HepG2 (cell line): ENCODE data around the gene PTGFRN.

DNA sequence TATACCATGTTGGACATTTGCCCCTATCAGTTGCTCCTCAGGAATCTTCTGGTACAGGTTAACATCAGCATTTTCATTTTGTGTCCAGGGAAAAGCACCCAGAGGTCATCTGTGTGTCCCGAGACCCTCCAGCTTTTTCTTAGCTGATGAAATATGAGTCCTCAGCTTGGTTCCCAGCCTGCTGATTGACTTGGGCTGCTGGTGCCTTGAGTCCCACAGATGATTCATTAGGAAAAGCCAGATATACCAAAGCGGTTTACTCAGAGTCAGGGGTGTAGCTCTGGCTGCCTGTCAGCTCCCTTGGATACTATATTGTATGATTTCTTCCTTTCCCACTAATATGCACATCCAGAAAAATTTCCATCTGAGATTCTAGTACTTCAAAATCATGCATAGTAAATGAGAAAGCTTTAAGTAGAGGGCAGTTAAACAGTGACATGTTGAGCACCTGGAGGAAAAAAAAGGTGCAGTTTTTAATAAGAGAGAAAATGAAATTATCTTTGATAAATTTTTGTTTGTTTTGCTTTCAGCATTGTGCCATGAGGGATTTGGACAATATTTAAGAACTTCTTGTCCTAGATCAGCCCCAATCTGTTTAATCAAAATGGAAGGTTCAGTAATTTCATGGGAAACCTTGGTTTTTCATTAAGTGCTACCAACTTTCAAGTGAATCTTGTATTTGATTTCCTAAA is 43.5 kb upstream of the MAB21L3 start:
- RRBS, 2 experiments, result no CpG with 5 or more reads among the region's 2 CpGs
CAGE:
- cytosol, long polyA minus RNA, result no peak
- cytosol, long polyA plus RNA, result no peak
- long polyA plus RNA, result no peak
- nucleus, long polyA minus RNA, result no peak
- nucleus, long polyA plus RNA, result no peak

- RRBS, 2 experiments, result 74 to 78% methylated on average over 8 of the region's 36 CpGs
CAGE:
- cytosol, long polyA minus RNA, result no peak
- cytosol, long polyA plus RNA, result no peak
- long polyA plus RNA, result no peak
- nucleus, long polyA minus RNA, result no peak
- nucleus, long polyA plus RNA, result no peak
Measured at GRCh38 chr1:116167625-116168295, 56.6 kb downstream of the MAB21L3 start.

DNA sequence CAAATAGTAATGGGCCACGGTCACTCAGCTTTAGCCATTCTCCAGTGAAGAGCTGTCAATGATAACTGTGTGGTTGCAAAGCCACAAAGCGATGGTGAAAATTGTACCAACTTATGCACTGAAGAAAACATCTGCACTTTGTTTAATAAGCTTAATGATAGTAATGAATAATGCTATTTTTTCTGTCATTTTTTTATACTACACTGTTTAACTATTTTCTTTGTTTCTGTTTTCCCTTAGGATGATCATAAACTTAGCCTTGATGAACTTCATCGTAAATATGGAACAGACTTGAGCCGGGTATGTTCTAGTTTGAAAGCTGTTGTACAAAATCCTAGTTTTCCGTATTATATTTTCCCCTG is 11.5 kb downstream of the ATP1A1 start:
- RRBS, 2 experiments, result no CpG with 5 or more reads among the region's 5 CpGs
CAGE:
- cytosol, long polyA minus RNA, result no peak
- cytosol, long polyA plus RNA, result no peak
- long polyA plus RNA, result no peak
- nucleus, long polyA minus RNA, result start-site peak on the plus strand centred at position 298 of the sequence, 109 bp wide, 9 reads
- nucleus, long polyA plus RNA, result no peak

DNA sequence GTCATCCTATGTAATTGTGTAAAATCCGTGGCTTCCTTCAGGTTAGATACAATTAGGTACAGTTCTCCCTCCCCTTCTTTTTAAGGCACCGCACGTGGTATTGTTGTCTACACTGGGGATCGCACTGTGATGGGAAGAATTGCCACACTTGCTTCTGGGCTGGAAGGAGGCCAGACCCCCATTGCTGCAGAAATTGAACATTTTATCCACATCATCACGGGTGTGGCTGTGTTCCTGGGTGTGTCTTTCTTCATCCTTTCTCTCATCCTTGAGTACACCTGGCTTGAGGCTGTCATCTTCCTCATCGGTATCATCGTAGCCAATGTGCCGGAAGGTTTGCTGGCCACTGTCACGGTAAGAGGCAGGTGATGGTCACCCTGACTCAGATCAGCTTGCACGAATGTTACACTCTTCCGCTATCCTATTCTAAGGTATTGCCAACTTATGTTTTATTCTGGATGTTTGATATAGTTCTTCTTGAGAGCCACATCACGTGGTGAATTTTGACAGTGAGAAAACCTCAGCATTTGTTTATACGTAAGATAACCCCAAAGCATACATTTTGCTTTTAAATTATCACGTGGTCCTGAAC is 16.4 kb downstream of the ATP1A1 start:
- RRBS, 2 experiments, result no CpG with 5 or more reads among the region's 14 CpGs
CAGE:
- cytosol, long polyA minus RNA, result no peak
- cytosol, long polyA plus RNA, result no peak
- long polyA plus RNA, result no peak
- nucleus, long polyA minus RNA, result no peak
- nucleus, long polyA plus RNA, result no peak

- RRBS, 2 experiments, result no CpG with 5 or more reads among the region's 4 CpGs
CAGE:
- cytosol, long polyA minus RNA, result no peak
- cytosol, long polyA plus RNA, result no peak
- long polyA plus RNA, result no peak
- nucleus, long polyA minus RNA, result no peak
- nucleus, long polyA plus RNA, result no peak
Measured at GRCh38 chr1:116484946-116485445, 85.8 kb downstream of the CD58 start.

- RRBS, 2 experiments, result no CpG with 5 or more reads among the region's 8 CpGs
CAGE:
- cytosol, long polyA minus RNA, result no peak
- cytosol, long polyA plus RNA, result no peak
- long polyA plus RNA, result no peak
- nucleus, long polyA minus RNA, result no peak
- nucleus, long polyA plus RNA, result no peak
Measured at GRCh38 chr1:116559307-116559876, 11.4 kb downstream of the CD58 start.

DNA sequence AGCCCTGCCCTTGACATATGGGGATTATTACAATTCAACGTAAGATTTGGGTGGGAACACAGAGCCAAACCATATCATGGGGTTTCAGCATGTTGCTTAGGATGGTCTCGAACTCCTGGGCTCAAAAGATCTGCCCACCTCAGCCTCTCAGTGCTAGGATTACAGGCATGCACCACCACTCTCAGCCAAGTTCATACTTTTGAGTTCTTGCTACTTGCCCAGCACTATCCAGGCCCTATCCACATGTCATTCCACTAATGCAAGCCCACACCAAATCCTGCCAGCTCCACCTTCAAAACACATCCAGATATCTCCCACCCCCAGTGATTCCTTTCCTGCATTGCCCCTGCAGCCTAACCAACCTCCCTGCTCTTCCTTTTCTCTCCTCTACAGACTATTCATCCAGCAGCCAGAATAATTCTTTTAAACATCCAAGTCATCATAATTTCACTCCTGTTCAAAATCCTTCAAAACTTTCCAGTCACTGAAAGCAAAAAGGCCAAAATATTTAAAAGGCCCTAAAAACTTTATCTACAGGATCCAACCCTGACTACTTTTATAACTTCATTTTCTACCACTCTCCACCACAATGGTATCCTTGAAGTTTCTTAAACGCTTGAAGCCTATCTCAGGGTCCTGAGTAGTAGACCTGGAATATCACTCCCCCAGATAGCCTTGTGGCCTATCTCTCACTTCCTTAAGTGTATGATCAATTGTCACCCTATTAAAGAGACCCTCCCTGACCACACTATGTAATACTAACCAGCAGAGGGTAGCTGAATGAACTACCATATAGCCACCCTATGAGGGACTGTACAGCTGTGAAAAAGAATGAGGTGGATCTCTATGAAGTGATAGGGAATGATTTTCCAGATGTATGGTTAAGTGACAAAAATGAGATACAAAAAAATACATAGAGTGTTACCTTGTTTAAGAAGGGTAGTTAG is 5.8 kb downstream of the CD58 start:
- RRBS, 2 experiments, result no CpG with 5 or more reads among the region's 3 CpGs
CAGE:
- cytosol, long polyA minus RNA, result no peak
- cytosol, long polyA plus RNA, result no peak
- long polyA plus RNA, result no peak
- nucleus, long polyA minus RNA, result start-site peak on the minus strand centred at position 518 of the sequence, 130 bp wide, 8 reads
- nucleus, long polyA plus RNA, result no peak

- RRBS, 2 experiments, result no CpG with 5 or more reads among the region's 17 CpGs
CAGE:
- cytosol, long polyA minus RNA, result no peak
- cytosol, long polyA plus RNA, result no peak
- long polyA plus RNA, result no peak
- nucleus, long polyA minus RNA, result no peak
- nucleus, long polyA plus RNA, result no peak
Measured at GRCh38 chr1:116576605-116577673, 6.1 kb upstream of the CD58 start.

DNA sequence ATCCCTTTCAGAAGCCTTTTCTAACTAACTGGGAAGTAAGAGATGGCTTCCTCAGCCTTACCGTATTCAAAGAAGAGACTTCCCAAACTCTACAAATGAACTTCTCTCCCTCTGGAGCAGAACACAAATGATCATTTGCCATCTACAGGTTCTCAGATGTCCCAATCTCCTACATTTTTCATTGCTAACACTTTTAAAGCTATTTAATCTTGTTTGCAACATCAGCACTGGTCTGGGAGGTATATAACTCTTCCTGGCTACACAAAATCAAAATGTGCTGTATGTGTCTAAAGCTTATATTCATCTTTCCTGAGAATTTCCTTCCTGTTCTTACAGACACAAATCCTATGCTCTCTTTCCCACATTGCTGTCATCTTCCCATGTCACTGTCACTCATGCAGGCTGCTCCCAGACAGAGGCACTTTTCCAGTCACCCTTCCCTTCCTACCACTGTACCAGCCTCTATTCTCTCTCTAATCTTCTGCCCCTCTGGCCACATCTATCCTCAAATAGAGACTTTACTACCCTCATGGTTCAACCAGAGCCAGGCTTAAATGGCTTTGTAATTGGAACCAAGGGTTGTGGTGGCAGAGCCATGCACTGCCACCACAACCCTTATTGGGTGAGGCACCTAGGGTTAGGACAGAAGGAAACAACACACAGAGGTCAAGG is 4.5 kb downstream of the IGSF3 start:
- RRBS, 2 experiments, result no CpG with 5 or more reads among the region's 1 CpG
CAGE:
- cytosol, long polyA minus RNA, result no peak
- cytosol, long polyA plus RNA, result no peak
- long polyA plus RNA, result no peak
- nucleus, long polyA minus RNA, result no peak
- nucleus, long polyA plus RNA, result no peak

- RRBS, 2 experiments, result no CpG with 5 or more reads among the region's 4 CpGs
CAGE:
- cytosol, long polyA minus RNA, result no peak
- cytosol, long polyA plus RNA, result no peak
- long polyA plus RNA, result no peak
- nucleus, long polyA minus RNA, result no peak
- nucleus, long polyA plus RNA, result no peak
Measured at GRCh38 chr1:116687651-116688074, 20.1 kb upstream of the IGSF3 start.

GRCh38 chr1:116722395-116722770 is 31.8 kb upstream of the CD2 start:
- RRBS, 2 experiments, result no CpG with 5 or more reads among the region's 2 CpGs
CAGE:
- cytosol, long polyA minus RNA, result no peak
- cytosol, long polyA plus RNA, result no peak
- long polyA plus RNA, result no peak
- nucleus, long polyA minus RNA, result no peak
- nucleus, long polyA plus RNA, result no peak

GRCh38 chr1:116755652-116756499 is 1.6 kb downstream of the CD2 start:
- RRBS, 2 experiments, result no CpG with 5 or more reads among the region's 13 CpGs
CAGE:
- cytosol, long polyA minus RNA, result no peak
- cytosol, long polyA plus RNA, result no peak
- long polyA plus RNA, result no peak
- nucleus, long polyA minus RNA, result no peak
- nucleus, long polyA plus RNA, result no peak

GRCh38 chr1:116806034-116806675 is 51.9 kb downstream of the CD2 start:
- RRBS, 2 experiments, result no CpG with 5 or more reads among the region's 1 CpG
CAGE:
- cytosol, long polyA minus RNA, result no peak
- cytosol, long polyA plus RNA, result no peak
- long polyA plus RNA, result no peak
- nucleus, long polyA minus RNA, result no peak
- nucleus, long polyA plus RNA, result no peak

DNA sequence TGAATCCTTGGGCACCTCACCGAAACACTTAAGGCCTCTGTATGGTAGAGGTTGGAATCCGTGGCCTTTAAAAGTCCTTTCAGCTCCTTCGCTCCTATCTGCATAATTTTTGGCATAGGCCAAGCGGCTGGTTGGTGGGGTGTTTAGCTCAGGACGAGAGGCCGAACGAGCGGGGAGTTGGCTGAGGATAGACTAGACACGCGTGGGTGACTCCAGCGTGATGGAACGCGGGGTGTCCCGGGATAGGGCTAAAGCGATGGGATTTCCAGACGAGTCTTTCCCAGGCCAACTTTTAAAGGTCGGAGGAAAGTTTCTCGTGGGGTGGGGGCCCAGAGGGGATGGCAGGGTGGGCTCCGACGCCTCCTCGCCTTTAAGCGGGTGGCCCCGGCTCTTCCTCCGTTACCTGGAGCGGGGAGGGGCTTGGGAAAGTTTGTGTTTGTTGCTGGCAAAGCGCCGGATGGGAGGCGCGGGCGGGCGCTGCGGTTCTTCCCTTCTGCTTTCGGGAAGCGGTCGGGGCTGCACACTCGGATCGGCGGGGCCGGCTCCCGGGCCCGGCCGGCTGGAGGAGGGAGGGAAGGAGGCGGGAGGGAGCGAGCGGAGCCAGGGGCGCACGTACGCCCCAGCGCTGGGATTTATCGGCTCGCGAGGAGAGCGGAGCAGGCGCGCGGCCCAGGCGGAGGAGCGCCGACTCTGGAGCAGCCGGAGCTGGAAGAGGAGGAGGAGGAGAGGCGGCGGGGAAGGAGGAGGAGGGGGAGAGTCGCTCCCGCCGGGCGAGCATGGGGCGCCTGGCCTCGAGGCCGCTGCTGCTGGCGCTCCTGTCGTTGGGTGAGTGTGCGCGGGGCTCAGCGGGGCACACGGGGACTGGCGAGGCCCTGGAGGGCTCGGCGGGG is at the start of gene PTGFRN:
PTGFRN (plus strand) TSS at position 489 of the 890 bp plus-strand sequence.
- RRBS, 2 experiments, result 2 to 10% methylated on average over 16 of the region's 78 CpGs
CAGE:
- cytosol, long polyA minus RNA, result start-site peak on the plus strand centred at position 725 of the sequence, 133 bp wide, 17 reads
- cytosol, long polyA plus RNA, result no peak
- long polyA plus RNA, result no peak
- nucleus, long polyA minus RNA, result no peak
- nucleus, long polyA plus RNA, result no peak

DNA sequence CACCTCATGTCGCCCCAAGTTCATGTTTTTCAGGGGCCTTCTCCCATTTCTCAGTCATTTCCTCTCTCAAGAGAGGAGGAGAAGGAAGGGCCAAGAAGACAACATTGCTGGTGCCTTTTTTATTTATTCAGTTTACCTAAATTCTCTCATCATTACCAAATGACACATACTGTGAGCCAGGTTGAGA is 291 bp upstream of the CD101 start:
- RRBS, 2 experiments, result no CpG with 5 or more reads among the region's 1 CpG
CAGE:
- cytosol, long polyA minus RNA, result no peak
- cytosol, long polyA plus RNA, result no peak
- long polyA plus RNA, result no peak
- nucleus, long polyA minus RNA, result no peak
- nucleus, long polyA plus RNA, result no peak

GRCh38 chr1:117033486-117033878 is 26.6 kb upstream of the TTF2 start:
- RRBS, 2 experiments, result no CpG with 5 or more reads among the region's 4 CpGs
CAGE:
- cytosol, long polyA minus RNA, result no peak
- cytosol, long polyA plus RNA, result no peak
- long polyA plus RNA, result no peak
- nucleus, long polyA minus RNA, result no peak
- nucleus, long polyA plus RNA, result no peak

- RRBS, 2 experiments, result no CpG with 5 or more reads among the region's 8 CpGs
CAGE:
- cytosol, long polyA minus RNA, result no peak
- cytosol, long polyA plus RNA, result no peak
- long polyA plus RNA, result no peak
- nucleus, long polyA minus RNA, result no peak
- nucleus, long polyA plus RNA, result no peak
Measured at GRCh38 chr1:117092977-117093750, 28.4 kb downstream of the TRIM45 start.

GRCh38 chr1:117122555-117123116 is 1.1 kb upstream of the TRIM45 start:
- RRBS, 2 experiments, result no CpG with 5 or more reads among the region's 13 CpGs
CAGE:
- cytosol, long polyA minus RNA, result no peak
- cytosol, long polyA plus RNA, result no peak
- long polyA plus RNA, result no peak
- nucleus, long polyA minus RNA, result no peak
- nucleus, long polyA plus RNA, result no peak

DNA sequence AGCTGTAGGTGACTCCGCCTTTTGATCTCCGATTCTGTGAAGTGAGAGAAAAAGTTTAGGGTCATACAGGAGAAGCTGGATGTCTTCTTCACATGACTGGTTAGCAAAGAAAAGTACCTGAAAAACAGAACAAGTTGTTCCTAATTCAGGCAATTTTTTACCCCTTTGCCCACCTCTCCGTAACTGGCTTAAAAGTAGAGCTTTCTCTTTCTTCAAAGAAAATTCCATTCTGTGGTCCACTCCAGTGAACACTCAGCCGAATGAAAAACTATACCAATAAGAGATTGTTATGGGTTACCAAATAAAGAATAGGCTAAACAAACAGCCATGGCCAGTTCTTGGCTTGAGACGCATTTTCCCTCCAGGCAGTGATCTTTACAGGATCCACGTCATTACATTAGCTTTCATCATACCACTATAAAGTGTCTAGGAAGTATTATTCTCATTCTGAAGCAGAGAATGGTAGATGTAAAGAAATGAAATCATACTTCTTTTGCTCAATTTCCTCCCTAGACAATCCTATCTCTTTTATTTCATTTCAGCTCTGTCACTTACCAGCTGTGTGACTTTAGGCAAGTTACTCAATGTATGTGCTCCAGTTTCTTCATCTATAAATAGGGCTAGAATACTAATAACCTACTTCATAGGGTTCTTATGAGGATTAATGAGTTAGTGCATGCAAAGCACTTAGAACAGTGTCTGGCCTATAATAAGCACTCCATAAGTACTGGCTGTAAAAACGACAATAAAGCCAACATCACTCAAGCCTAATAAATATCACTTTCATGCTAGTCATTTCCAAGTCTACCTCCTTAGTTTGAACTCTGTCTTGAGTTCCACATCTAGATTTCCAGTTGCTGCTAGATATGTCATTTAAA is 26.4 kb upstream of the TRIM45 start:
- RRBS, 2 experiments, result no CpG with 5 or more reads among the region's 7 CpGs
CAGE:
- cytosol, long polyA minus RNA, result no peak
- cytosol, long polyA plus RNA, result no peak
- long polyA plus RNA, result no peak
- nucleus, long polyA minus RNA, result no peak
- nucleus, long polyA plus RNA, result no peak

DNA sequence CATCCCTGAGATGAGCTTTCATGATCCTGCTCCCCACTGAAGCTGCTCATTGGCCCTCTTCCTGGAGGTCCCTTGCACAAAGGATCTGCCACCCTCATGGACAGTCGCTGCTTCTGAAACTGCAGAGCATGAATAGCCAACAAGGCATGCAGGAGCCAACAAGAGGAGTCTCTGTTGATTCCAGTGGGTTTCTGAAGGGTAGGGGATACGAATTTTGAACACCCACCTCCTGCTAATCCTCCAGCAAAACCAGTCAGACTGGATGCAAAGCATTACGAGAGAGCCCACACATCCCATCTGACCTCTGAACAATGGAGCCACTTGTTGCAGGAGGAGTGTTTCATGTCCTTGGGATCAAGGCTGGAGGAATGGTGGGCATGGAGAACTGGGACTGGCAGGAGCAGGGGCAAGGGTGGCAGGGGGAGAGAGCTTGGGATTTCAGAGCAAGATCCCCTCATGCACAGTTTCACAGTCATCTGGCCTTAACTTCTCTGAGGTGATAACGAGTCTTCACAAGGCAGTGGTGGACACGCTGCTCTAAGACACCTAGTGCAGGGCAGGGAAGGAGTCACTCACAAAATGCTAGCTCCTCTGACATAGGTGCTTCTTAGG is 1.6 kb downstream of the VTCN1 start:
- RRBS, 2 experiments, result no CpG with 5 or more reads among the region's 5 CpGs
CAGE:
- cytosol, long polyA minus RNA, result no peak
- cytosol, long polyA plus RNA, result no peak
- long polyA plus RNA, result no peak
- nucleus, long polyA minus RNA, result no peak
- nucleus, long polyA plus RNA, result no peak